Vein endothelial cell (primary cell): ENCODE measurements around the genes C20orf144, GSS and FAM83C.

GRCh38 chr20:33662017-33662632 lies at the start of gene C20orf144:
C20orf144 (plus strand) TSS chr20:33662327.
- CAGE, long polyA plus RNA: no peak

DNA sequence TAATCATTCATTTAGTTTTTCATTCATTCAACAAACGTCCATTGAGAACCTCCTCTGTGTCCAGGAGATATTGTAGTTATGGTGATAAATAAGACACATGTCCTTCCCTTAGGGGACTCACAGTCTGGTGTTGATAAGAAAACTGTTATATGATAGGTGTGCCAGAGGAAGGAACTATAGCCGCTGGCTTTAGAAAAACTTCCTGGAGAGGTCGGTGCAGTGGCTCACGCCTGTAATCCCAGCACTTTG lies 11.9 kb downstream of the ZNF341 start:
- CAGE, long polyA plus RNA: no peak

- CAGE, long polyA plus RNA: no peak
Measured at GRCh38 chr20:33826218-33826989, 15.3 kb downstream of the CHMP4B start.

GRCh38 chr20:33857591-33857958 lies 46.4 kb downstream of the CHMP4B start:
- CAGE, long polyA plus RNA: no peak

DNA sequence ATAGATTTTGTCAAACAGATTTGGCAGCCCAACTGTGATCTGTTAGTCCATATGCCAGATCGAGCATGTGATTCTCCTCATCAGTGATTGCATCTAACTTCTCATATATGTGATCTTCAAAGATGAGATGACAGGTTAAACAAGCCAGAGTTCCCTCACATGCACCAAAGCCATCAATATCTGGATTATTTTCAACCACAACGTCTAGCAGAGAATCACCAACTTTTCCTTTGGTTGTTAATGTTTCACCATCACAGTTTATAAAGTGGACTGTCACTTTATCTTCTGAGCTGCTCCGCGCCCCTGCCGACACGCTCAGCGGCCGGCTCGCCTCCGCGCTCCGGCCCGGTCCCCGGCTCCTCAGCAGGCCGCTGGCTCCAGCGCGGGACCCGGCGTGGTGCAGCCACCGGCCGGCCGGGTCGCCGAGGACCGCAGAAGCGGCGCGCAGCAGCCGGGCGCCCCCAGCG lies 40.2 kb upstream of the DYNLRB1 start:
- CAGE, long polyA plus RNA: no peak

DNA sequence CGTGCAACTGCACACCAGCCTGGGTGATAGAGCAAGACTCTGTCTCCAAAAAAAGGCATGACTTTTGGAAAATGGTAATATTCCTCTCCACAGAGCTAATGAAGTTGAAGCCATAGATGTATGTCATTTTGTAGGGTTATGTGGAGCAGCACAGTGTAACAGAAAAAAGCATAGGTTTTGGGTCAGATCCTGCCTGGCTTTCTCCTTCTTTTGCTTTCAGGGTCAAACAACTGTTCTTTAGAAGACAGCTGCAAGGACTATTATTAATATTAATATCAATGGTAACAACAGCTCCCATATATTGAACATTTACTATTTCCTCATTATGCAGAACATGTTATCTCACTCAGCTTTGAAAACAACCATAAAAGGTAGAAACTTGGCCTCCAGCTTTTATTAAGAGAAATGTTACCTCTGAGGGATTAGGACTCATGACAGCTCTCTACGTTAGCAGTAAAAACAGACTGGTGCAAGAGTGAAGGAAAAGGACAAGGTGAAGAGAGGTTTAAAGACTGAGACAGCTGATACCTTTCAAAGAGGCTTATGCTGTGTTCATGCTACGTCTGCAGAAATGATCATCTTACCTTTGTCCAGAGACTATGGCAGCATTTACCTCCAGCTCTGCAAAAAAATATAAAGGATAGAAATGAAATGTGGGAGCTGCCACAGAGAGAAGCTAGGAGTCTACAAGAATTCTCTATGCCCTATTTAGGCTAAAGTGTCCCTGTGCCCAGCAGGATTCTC lies 28.0 kb downstream of the TP53INP2 start:
- CAGE, long polyA plus RNA: no peak

DNA sequence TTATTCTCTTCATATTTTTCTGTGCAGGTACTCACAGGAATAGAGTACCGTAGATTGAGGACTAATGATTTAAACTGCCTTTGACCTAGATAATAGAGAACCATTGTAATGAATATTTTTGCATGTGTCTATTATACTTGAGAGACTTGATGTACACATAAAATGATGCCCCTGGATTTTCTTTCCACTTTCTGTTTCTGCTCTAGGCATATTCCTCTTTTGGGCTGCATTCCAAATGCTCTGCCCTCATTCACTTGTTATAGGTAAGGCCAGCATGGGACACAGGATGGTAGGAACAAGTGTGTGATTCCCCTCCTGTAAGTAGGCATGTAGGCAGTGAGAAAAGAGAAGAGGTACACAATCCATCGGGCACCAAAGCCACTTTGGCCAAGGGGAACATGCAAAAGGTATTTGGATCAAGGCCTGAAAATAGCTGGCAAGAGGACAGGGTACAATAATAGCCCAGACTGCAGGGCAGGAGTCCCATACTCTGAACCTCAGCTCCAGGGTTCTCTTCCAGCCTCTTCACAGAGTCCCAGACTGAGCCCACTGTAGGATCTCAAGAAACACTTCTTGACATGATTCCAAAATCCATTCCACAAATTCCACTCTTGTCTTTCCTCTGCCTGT lies 19.5 kb downstream of the ACSS2 start:
- CAGE, long polyA plus RNA: no peak

DNA sequence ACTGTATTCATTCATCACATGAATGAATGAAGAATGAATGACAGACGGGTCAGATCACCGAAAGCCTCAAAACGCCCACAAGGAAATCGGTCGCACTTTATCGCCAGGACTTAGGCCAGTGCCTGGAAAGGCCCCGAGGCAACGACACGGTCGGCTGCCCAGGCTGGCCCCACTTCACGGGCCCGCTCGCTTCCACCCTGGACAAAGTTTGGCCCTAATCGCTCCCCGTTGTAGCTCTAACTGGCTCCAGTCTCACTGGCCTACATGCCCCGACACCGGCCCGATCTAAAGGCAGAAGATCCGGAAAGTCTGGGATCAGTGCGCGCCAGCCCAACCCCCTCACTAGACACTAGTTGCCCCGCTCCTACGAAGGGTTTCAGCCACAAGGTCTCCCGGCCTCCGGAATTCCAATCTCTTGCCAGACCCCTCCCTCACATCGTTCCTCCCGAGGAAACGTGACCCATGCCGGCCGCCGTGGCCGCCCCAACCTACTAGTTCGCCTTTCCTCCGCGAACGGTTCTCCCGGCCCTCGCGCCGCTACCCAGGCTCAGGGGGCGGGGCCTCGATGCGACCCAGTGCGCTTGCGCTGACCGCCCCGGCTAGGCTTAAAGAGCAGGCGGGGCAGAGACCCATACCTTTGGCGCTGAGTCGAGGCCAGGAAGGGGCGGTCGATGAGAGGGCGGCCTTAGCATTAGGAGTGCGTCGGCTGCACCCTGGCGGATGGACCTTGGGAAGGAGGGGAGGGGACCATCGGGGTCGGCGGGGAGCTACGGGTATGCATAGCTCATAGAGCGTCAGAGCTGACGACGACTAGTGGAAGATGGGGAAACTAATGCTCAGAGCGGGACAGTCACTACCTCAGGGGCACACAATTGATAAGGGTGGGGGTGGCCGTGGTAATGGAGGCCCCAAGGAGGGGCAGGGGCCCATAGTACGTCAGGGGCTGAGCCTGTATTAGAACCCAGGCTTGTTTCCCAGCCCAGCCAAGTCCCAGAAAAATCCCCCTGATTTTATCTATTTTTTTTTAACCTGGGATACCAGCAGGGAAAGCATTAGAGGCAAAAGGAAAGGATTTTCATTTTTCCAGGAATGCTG lies at the start of gene GSS:
TSS of gene GSS (minus strand) at position 572 of the 1,095 bp plus-strand sequence.
- CAGE, long polyA plus RNA: start-site peak on the minus strand centred at position 546 of the sequence, 63 bp wide, 2,349 and 1,905 reads in 2 replicates

DNA sequence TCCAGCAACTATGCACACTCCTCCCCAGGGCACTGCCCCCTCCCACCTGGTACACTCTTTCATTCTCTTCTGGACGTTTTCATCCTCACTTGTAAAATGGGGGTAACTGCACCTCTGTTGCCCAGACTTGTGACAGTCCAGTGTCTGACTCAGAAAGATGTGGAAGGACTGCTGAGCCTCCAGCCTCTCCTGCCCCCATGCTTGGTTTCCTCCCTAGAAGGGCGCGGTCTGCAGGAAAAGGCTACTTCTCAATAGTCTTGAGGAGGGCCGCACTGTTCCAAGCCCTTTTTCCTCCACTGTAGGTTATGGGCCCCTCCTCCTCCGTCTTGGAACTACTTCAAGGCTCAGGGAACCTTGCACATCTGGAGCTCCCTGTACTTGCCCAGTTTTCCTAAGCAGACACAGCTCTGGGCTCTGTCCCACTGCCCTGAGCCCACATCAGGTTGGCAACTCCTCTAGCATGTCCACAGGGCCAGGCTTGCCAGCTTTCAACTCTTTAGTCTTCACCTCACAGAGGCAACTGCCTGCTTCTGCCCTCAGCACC lies 64.8 kb downstream of the MYH7B start:
- CAGE, long polyA plus RNA: no peak

GRCh38 chr20:35091555-35092216 lies 921 bp downstream of the TRPC4AP start:
- CAGE, long polyA plus RNA: no peak

DNA sequence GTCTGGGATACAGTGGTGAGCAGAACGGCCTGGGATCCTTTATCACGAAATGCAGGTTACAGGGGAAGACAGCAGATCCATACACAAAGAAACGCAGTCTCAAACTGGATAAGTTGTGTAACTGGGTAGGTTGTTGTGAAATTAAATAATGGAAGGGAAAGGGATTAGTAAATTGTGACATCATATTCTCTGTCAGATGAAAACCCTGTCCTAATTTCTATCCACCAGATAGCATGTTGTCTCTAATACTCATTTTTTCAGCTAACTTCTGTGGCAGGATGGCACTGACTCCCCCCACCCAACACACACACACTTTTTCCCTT lies 682 bp upstream of the TRPC4AP start:
- CAGE, long polyA plus RNA: no peak

DNA sequence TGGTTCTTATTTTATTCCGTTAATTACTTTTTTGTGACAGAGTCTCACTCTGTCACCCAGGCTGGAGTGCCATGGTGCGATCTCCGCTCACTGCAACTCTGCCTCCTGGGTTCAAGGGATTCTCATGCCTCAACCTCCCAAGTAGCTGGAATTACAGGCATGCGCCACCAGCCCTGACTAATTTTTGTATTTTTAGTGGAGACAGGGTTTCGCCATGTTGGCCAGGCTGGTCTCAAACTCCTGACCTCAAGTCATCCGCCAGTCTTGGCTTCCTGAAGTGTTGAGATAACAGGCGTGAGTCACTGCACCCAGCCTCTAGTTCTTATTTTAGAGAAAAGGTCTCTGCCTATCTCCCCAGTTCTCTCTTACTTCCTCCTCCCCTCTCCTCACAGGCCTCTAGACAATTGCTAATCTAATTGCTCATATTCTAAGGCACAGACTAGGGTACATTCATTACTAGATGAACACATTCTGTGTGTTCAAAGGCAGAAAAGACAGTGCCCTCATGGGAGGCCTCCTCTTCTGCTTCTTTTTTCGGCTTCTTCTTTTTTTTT lies 27.0 kb downstream of the EDEM2 start:
- CAGE, long polyA plus RNA: no peak

DNA sequence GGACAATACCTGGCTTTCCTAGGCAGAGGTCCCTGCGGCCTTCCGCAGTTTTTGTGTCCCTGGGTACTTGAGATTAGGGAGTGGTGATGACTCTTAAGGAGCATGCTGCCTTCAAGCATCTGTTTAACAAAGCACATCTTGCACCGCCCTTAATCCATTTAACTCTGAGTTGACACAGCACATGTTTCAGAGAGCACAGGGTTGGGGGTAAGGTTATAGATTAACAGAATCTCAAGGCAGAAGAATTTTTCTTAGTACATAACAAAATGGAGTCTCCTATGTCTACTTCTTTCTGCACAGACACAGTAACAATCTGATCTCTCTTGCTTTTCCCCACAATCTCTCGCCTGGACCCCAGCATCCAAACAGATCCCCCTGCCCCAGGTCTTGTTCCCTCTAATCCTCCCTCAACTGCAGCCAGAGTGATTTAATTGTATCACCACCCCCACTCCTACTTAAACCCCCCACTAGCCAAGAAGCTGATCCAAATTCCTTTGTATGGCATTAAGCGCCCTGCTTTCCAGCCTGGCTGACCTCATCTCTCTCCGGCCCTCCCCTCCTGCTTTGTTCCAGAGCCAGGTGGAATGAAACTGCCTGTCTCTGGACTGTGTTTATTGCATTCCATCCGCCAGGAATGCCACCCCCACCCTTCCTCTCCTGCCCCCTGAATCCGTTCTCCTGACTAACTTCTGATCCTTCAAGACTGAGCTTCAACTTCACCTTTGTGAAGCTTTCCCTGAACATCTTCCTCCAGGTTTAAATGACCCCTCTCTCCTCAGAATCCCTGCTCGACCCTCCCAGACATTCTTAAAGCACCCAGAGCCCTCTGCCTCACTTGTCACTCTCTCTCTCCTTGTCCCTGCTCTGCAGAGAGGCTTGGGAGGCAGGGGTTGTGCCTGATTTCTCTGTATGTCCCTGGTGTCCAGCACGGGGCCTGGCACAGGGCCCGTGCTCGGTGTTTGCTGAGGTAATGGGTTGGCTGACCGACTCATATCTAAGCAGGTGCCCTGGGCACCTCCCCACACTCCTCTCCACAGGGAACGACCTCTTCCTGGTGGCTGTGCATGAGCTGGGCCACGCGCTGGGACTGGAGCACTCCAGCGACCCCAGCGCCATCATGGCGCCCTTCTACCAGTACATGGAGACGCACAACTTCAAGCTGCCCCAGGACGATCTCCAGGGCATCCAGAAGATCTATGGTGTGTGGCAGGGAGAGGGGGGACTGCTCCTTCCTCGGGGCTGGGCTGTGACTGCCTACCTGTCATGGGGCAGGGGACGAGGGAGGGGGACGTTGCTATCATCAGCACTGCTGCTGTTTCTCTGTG lies 14.7 kb downstream of the MMP24OS start:
- CAGE, long polyA plus RNA: no peak

DNA sequence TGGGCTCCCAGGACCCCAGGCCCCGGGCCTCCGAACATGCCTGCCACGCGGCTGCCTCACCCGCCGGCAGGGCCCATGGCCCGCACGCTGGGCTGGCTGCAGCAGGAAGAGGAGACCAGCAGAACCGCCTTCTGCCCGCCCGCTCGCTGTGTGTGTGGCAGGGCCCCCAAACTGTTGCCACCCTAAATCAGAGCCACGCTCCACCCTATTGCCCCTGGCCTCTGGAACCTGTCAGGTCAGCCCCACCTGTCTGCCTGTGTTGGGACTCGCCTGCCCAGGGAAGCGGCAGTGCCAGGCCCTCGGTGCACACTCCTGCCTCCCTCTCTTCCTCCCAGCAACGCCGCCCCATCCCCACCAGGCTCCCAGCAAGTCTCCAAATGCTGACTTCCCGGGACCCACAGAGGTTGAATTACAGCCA lies at the start of gene FAM83C:
TSS of gene FAM83C (minus strand) at position 159 of the 418 bp plus-strand sequence.
- CAGE, long polyA plus RNA: no peak

GRCh38 chr20:35437395-35437594 lies 733 bp downstream of the GDF5 start:
- CAGE, long polyA plus RNA: no peak

DNA sequence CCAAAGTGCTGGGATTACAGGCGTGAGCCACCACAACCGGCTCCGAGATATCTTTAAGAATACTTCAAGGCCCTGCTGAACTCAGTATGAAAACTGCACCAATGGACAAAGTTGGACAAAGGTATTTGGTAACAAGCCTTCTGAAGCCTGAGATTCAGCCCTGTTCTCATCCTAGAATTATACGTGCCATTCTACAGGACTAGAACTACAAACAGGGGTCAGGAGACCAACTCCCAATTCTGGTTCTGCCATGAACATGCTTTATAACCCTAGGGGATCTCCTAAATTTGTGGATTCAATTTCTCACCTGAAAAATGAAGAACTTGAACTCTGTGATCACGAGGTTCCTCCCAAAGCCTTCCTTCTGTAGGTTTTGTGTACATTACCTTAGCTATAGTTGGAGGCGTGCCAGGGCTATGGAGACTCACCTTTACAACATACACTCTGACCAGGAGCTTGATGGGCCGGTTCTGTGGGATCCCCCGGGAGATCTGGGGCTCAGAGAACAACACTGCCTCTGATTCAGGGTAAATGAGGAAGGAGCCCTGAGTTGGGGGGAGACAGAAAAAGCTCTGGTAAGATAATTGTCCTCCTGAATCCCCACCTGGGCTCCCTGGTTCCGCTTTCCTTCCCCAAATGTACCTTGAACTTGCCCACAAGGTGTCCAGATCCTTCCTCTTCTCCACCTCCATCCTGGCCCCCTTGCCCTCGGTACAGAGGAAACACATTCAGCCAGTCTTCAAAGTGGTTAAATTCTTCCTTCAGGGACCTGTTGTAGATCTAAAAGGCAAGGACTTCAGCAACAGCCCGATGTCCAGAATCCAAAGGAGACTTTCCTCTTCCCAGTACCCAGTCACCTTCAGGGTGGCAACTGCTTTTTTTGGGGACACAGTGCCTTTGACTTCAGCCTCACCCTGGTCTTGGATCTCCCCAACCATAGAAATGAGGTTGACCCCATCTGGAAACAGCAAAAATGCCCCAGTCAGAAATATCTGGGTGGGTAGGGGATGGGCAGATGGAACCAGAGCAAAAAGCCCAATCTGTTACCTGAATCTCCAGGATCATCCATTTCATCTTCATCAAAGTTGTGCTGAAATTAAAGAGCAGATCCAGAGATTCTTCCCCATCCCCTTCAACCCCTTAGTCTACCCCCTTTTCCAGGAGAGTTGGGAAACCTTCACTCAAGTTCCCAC lies 34.3 kb downstream of the ERGIC3 start:
- CAGE, long polyA plus RNA: no peak

GRCh38 chr20:35663415-35664381 lies 1.0 kb downstream of the CPNE1 start:
- CAGE, long polyA plus RNA: no peak

GRCh38 chr20:35713227-35714063 lies 14.2 kb downstream of the ROMO1 start:
- CAGE, long polyA plus RNA: no peak

GRCh38 chr20:35733541-35733987 lies 8.5 kb downstream of the RBM39 start:
- CAGE, long polyA plus RNA: no peak

DNA sequence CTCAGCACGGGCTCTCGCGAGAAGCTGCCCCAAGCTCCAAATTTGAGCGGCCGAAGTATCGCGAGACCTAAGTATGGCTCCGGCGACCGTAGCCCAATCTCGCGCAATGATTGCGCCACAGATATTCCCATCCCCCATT lies 104 bp upstream of the RBM39 start:
- CAGE, long polyA plus RNA: no peak